ENCODE measurements around the gene PGS1.

DNA sequence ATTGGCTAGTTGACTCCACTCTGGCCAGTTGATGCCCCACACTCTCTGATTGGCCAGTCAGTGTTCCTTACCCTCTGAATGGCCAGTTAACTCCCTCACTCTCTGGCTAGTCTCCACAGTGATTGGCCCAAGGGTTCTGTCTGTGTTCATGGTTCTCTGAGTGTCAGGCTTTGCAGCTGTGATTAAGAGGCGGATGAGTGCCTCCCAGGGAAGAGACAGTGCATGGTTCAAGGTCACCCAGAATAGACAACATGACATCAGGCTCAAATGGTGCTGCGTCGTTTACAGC, 10.1 kb downstream of the TMEM235 start:
- PRO-cap, result no peak

GRCh38 chr17:78316364-78316765, 43.5 kb downstream of the SOCS3 start:
- PRO-cap, result no peak

DNA sequence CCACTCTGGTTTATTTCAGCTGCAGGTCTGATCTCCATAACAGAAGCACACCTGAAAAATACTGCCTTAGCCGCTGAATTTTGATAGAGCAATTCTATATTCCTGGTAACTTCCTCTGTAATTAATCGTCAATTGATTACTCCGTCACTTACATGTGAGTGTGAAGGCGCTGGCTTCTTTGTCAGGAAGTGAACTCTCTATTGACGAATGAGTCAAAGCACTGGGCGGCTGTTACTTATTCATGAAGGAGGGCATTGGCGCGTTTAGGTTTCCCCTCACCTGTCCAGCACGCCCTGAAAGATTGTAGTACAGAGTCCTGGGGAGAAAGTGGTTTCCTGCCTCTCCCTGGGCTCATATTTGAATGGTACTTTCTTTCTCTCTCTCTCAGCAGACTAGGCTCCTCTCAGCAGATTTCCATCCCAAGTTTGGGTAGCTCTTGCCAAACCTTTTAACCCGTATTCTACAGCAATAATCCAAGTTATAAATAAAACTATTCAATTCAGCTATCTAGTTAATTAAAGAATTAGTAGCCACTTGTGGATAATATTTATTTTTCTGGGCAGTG, 21.0 kb downstream of the SOCS3 start:
- PRO-cap, result no peak

- PRO-cap, result no peak
Observed at GRCh38 chr17:78343156-78344169, 16.4 kb downstream of the SOCS3 start.

GRCh38 chr17:78356736-78357791, 2.8 kb downstream of the SOCS3 start:
- PRO-cap, result no peak

DNA sequence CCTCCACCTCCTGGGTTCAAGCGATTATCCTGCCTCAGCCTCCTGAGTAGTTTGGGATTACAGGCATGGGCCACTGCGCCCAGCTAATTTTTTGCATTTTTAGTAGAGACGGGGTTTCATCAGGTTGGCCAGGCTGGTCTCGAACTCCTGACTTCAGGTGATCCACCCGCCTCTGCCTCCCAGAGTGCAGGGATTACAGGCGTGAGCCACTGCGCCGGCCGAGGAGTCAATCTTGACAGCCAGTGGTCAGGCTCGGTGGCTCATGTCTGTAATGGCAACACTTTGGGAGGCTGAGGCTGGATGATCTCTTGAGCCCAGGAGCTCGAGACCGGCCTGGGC, 704 bp upstream of the PGS1 start:
- PRO-cap, result no peak

DNA sequence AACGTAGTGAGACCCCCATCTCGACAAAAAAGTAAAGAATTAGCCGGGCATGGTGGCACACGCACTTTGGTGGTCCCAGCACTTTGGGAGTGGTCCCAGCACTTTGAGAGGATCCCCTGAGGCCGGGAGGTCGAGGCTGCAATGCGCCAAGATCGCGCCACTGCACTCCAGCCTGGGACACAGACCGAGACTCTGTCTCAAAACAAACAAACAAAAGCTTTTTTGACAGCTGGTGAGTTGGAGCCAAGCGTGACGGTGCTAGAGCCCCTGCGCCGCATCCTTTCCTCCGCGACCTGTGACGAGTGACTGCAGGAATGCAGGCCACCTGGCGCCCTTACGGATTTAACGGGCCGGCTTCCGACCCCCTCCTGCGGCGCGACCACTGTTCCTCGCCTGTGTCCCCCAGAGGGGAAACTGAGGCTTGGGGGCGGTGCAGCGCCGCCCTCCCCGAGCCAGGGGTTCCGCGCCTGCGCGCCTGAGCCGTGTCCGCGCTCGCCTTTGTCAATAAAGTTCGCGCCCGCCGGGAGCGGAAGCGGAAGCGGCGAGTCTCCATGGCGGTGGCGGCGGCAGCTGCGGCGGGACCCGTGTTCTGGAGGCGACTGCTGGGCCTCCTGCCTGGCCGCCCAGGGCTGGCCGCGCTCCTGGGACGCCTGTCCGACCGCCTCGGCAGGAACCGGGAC, at the start of gene PGS1:
Gene PGS1 (plus strand): TSS at position 535 of the 680 bp plus-strand sequence.
- PRO-cap, result bidirectional peak, plus-strand start at position 228 of the sequence, minus-strand start at position 194 of the sequence; bidirectional peak, plus-strand start at position 544 of the sequence, minus-strand start at position 416 of the sequence

DNA sequence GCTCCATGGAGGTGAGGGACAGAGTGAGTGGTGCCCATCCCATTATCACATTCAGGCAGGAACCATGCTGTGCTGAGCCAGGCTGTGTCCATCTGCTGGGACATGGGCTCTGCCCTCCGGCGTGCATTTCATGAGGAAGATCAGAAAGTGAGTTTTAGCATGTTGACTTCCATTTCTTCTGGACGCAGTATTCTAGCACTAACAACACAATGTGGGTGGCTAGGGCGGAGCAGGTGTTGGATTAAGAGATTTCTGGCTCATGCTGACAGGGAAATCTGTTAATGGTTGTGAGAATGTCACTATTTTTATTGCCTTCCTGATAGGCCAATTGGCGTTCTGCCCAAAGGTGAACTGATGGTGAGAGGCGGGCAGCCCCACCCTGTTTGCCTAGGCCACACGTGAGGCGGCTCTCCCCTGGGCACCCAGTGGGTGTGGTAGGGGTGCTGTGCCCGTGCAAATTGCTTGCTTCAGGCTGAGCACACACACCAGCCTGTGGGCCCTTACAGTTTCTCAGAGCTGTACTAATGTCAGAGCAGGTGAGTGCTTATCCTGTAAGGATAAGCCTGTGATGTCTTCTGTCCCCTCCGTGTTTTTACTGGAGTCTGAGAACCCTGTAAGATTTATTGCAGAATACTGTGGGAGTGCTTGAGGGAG, 30.8 kb downstream of the PGS1 start:
- PRO-cap, result no peak

- PRO-cap, result no peak
Observed at GRCh38 chr17:78411134-78411931, 32.9 kb downstream of the PGS1 start.

DNA sequence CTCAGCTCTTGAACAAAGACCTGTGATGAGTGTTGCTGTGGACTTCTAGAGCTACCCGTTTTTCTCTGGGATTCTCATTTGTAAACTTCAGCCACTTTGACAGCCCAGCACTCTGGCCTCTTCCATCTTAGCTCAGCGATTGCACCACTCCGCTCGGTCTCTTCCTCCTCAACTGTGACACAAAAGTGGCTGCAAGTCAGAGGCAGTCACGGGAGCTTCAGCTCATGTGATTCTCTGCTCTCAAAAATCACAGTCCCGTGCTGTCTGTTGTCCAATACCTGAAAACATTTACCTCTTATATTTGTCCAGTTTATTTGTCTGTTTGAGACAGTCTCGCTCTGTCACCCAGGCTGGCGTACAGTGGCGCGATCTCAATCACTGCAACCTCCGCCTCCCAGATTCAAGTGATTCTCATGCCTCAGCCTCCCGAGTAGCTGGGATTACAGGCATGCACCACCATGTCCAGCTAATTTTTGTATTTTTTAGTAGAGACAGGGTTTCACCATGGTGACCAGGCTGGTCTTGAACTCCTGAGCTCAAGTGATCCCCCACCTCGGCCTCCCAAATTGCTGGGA, 75.8 kb upstream of the DNAH17 start:
- PRO-cap, result no peak

GRCh38 chr17:78665989-78666593, 88.9 kb upstream of the DNAH17 start:
- PRO-cap, result no peak

- PRO-cap, result no peak
Observed at GRCh38 chr17:78734640-78735189, 47.4 kb downstream of the CYTH1 start.

GRCh38 chr17:78748648-78749291, 33.3 kb downstream of the CYTH1 start:
- PRO-cap, result no peak

GRCh38 chr17:78782433-78782969, 428 bp upstream of the CYTH1 start:
- PRO-cap, result bidirectional peak, plus-strand start at chr17:78782549, minus-strand start at chr17:78782297

GRCh38 chr17:78798337-78799201, 16.5 kb upstream of the CYTH1 start:
- PRO-cap, result no peak

GRCh38 chr17:78804493-78805249, 22.6 kb upstream of the CYTH1 start:
- PRO-cap, result no peak

DNA sequence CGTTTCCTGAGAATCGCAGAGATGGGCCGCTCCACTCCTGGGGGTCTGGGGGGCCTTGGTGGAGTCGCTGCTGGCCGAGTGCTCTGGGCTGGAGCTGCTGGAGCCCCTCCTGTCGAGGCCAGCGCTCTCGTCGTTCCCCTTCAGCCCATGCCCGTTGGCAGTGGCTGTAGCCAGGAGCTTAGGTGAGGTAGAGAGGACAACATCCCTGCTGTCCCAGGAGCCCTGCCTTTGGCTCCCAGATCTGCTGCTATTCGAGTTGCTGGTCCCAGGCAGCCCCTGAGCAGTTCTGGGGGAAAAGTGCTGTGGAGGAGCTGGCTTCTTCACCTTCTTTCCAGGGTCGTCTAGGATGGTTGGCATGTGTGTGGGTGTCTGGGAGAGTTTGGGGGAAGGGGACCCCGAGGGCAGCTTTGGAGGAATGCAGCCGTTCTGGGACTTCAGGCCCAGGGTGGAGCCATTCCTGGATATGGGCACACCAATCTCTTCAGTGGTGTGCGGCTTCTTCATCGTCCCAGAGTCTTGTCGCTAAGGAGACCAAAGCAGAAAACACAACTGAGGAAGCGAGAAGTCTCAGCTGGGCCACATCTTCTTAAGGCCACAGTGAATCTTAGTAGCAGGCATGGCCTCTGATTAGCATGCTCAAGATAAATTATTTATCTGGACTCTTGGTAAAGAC, 25.2 kb upstream of the CYTH1 start:
- PRO-cap, result no peak

GRCh38 chr17:78870613-78871060, 30.0 kb upstream of the USP36 start:
- PRO-cap, result no peak

DNA sequence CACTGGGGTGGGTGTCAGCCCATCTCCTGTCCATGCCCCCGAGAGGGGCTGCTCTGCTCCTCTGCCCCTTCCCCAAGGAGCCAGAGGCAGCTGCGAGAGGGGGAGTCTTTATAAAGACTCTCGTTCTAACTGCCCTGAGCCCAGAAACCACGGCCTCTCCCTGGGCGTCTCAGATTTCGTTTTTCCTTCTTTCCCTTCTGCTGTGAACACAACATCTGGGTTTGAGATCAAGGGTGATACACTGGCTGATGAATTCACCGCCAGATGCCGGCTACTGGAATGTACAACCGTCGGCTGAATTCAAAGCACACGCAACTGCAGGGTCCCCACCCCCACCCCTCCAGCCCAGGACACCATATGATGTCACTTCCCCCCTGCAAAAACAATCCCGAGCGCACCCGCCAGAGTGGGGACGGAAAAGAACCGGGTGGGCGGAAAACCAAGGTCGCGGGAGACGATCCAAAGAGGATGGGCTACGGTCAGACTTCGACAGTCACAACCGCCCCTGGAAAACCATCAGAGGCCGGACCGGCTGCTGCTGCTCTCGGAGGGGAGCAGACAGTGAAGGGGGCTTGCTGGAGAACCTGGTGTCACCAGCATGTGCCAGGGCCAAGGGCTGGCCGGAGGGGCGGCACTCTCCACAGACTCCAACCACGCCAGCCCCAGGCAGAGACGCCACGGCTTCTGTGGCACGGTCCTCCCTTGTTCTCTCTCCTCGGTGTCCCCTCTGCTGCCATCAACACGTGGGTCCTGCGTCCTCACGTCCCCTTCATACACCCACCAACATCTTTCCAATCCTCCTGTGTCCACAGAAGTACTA, 23.3 kb downstream of the CEP295NL start:
- PRO-cap, result no peak

GRCh38 chr17:78881628-78882241, 21.3 kb downstream of the CEP295NL start:
- PRO-cap, result no peak